ENCODE measurements around a stretch of chr2.

GRCh38 chr2:39065087-39066204 lies 55.4 kb downstream of the SOS1 start:
- PRO-cap, 10 experiments, result no peak in any of the 10 experiments

GRCh38 chr2:39121286-39121557 lies 371 bp upstream of the SOS1 start:
- PRO-cap, 10 experiments, result peak in 5 of 10 experiments; most common plus-strand start chr2:39121405 (in 3); most common minus-strand start chr2:39121338 (in 3)

DNA sequence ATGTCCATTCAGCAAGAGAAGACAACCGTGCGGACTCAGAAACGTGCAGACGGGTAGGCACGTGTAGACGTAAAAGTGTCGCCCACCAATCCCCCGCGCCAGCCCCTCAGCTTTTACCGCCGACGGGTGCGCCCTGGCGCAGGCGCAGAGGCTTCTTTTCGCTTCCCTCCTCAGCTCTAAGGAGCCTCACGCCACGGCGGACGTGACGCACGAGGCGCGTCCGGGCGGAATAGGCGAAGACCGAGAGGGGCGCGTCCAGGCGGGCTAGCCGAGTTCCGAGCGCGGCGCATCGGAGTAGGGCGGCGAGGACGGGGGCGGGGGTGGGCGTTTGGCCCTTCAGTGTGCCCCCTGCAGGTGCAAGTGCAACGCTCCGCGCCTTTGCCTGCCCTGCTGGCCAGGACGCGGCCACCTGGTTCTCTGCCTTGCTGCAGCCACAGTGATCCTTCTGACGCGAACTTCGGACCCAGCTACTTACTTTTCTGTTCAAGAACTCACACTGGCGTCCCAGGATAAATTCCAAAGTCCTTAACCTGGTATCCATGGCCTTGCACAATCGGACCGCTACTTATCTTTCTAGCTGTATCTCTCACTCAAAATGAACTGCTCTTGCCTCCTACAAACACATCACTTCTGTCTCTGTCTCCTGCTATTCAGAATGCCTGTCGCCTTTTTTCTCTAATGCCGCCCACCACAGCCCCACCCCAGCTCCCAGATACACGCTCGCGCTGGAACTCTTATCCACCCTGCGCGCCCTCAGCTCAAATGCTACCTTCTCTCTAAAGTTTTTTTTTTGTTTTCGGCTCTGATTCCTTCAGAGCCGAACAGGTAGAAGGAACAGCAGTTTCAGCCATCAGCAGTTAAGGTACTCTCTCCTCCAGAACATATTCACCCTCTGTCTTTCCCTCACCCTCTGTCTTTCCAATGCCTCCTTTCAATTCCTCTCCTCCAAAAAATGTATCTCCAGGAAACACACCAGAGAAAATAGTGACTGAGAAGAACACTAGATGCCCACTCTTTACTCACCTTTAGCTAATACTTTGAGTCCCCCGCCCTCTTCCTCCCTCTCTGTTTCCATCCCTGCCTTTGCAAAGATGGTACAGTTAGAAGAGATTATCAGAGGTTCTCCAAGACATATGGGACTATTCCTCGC lies 3.7 kb upstream of the SOS1 start:
- PRO-cap, 10 experiments, result peak in 10 of 10 experiments; most common plus-strand start position 271 of the sequence (in 9); most common minus-strand start position 178 of the sequence (in 7)

DNA sequence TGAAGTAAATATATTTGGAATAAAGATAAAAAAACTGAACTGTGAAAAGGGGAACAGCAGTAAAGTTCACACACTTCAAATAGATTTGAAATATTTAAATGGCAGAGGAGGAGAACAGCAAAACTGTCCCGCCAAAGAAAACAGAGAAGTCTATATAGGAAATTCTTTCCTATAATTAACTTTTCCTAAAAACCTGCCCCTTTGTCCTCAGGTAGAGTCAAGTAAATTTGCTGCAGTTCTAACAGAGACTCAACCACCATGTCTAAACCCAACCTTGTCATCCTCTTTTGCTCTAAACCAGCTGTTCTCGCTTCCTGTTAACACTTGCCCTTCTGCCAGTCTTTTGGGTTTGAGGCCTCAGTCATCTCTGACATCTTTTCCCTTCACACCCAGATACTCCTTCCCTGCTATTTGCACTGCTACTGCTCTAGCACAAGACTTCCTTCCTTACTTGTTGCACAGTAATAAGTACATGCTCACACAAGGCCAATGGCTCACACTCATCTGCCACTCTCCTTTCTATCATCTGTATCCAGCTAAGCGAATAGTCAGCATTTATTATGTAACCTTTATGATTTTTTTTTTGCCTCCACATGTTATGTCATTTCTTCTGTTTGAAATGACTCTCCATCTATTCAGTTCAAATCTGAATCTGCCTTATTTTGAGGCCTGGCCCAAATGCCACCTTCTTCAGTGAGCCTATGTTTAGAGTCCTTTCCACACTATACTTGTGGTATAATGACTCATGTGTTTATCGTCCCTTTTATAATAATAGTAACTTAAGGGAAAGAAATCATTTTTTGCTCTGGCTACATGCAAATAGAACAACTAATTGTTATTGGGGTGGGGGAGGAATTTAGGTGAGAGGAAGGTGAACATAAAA lies 145.3 kb upstream of the SOS1 start:
- PRO-cap, 10 experiments, result no peak in any of the 10 experiments

DNA sequence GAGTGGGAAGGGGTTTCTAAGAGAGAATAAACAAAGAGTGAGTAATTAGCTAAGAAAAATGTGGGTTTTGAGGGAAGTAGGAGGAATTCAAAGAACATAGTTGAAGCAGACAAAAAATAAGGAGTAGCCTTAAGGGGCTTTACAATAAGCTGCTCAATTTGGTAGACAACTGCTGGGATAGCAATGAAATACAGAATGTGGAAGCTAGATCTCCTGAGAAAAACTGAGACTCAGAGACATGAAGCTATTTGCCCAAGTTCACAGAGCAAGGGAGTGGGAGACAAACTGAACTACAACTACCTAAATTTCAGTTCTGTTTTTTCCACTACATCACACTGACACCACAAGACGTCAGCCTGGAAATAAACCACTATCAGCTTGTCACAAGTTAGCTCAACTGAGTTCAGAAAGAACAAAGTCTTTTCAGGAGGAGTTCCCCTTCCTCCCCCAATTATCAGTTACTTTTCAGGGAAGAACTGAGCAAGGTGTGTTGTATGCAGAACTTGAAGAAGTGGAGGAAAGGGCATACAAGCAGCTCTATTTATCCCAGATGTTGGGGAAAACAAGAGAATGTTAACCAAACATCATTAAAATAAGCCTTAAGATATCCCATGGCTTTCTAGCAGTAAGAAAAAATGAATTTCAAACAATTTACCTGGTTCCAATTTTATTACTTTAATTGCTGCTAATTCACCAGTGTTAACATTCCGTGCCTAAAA lies 59.5 kb downstream of the MAP4K3 start:
- PRO-cap, 10 experiments, result peak in 1 of 10 experiments; most common plus-strand start position 406 of the sequence (in 1); most common minus-strand start position 224 of the sequence (in 1)

- PRO-cap, 10 experiments, result no peak in any of the 10 experiments
These were observed 56.9 kb upstream of the TMEM178A start for GRCh38 chr2:39608708-39609333.

GRCh38 chr2:39679731-39680140 lies 14.0 kb downstream of the TMEM178A start:
- PRO-cap, 10 experiments, result peak in 1 of 10 experiments; most common plus-strand start chr2:39679979 (in 1); most common minus-strand start chr2:39679886 (in 1)

- PRO-cap, 10 experiments, result no peak in any of the 10 experiments
These were observed 220.3 kb downstream of the SLC8A1 start for GRCh38 chr2:40231547-40232032.

- PRO-cap, 10 experiments, result no peak in any of the 10 experiments
These were observed 50.0 kb downstream of the SLC8A1 start for GRCh38 chr2:40401755-40402362.

DNA sequence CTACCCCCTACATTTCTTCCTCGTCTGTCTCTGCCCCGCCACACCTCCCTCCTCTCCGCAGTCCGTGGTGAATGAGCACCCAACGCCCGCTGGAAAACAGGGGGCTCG lies 719 bp downstream of the SLC8A1 start:
- PRO-cap, 10 experiments, result peak in 2 of 10 experiments; most common plus-strand start position 60 of the sequence (in 2)

- PRO-cap, 10 experiments, result no peak in any of the 10 experiments
These were observed 437.3 kb upstream of the PKDCC start for GRCh38 chr2:41610446-41610998.

- PRO-cap, 10 experiments, result no peak in any of the 10 experiments
These were observed 326.9 kb upstream of the PKDCC start for GRCh38 chr2:41720695-41721471.

- PRO-cap, 10 experiments, result no peak in any of the 10 experiments
These were observed 107.2 kb upstream of the PKDCC start for GRCh38 chr2:41940421-41941163.

DNA sequence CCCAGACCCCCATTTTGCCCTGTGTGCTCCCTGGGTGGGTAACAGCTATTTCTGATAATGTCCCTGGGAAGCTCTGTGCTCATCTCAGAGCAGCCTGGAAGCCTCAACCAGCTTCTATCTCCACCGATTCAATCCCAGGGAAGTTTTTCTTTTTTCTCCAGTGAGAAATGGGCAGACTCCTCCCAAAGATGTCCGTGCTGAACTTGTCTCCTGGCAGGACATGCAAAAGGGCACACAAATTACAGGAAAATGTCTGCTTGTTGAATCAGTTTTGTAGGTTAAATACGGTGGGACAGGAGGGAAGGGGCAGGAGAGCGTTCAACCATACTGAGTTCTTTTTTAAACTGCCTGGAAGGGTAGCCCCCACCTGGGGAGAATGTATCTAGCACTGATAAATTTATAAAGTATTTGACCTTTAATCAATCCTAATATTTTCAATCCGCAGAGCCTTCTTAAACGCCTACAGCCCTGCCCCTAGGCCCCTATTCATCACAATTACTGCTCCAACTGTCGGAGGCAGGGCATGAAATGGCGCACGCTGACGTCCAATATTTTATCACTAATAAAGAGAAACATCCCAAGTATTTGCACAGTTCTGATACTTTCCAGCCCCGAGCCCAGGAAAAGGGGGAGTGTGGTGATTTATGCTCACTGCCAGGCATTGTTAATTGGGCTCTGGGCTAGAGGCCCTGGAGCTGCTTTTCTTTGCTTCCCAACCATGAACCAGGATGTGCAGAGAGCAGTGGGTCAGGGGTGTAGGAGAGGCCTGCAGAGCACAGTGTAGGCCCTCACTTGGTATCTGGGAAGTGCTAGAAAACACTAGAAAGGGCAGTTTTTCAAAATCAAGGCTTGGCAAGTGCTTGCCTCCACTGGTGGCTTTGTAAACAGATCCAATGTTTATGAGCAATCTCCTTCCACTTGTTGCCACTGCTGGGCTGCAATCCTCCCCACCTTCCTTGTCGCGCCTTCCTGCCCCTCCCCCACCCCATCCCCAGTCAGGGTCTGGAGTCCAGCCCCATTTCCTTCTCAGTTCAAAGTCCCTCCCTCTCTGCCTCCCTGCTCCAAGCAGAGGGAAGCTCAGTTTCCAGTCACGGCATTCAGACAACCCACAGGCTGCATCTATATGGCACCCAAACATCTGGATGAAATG lies 84.2 kb upstream of the PKDCC start:
- PRO-cap, 10 experiments, result peak in 3 of 10 experiments; most common plus-strand start position 1,080 of the sequence (in 3); most common minus-strand start position 497 of the sequence (in 1)

DNA sequence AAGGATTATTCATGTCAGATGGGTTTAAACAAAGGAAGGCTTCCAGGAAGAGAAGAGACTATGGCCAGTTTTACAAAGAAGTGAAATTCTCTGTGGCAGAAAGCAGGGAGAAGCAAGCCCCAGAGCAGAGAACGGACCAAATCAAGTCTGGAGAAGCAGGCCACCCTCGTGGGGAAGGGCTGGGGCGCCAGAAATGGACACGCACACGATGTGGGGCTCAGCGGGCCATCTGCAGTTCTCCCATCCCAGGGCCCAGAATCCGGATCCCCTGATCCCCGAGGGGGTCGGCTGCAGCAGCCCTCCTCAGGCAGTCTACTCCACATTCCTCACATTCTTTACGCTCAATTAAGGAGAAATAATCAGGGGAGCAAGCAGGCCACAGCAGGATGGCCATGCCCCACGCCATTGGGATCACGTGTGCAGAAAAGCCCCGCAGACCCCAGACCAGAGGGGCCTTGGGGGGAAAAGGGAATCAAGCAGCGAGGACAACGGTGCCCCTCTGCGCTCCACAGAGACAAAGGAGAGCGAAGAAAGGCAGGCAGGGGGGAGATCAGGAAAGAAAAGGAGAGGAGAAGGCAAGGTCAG lies 17.7 kb upstream of the PKDCC start:
- PRO-cap, 10 experiments, result no peak in any of the 10 experiments

DNA sequence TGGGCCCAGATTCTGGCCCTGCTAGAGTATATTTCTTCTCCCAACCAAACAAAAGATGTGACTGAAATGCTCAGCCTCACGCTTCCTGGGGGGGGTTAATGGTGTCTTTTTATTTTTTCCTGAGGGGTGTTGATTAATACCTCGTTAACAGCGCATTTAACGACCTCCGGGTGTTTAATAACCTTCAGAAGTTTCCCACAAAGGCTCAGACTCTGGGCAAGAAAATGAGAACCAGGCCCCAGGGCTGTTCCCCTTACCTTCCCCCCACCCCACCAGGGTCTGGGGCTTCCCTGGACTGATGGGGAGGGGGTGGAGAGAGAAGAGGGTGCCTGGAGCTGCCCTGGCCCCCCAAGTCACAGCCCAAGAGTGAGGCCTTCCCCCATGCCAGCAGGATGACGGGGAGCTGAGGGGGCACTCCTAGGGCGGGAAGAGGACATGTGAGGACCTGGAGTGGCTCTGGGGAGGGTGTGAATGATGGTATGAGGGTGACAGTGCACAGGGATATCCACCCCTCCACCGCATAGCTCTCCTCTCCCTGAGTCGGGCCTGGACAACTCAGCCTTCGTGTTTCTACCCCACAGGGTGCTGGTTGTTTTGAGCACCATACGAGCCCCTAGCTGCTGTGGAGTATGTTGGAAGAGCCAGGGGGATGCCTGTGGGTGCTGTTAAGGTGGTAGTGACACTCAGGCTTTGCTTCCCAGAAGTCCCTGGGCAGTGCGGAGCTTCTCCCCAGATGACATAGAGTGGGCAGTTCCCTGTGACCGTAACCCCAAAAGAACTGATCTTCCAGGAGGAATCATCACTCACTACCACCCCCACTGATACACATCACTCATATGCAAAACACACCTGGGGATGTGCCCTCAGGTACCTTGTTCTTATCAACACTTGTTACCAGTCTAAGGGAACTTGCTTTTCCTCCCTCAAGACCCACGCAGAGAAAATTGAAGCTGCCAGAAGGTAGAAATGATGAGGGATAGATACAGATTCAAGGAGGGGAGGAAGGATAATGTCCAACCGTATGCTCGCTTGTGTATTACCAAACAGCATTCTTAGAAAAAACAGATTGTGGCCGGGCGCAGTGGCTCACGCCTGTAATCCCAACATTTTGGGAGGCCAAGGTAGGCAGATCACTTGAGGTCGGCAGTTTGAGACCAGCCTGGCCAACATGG lies 4.0 kb downstream of the PKDCC start:
- PRO-cap, 10 experiments, result no peak in any of the 10 experiments

GRCh38 chr2:42106002-42106389 lies 58.2 kb downstream of the PKDCC start:
- PRO-cap, 10 experiments, result peak in 2 of 10 experiments; most common plus-strand start chr2:42106206 (in 2); most common minus-strand start chr2:42106142 (in 1)

DNA sequence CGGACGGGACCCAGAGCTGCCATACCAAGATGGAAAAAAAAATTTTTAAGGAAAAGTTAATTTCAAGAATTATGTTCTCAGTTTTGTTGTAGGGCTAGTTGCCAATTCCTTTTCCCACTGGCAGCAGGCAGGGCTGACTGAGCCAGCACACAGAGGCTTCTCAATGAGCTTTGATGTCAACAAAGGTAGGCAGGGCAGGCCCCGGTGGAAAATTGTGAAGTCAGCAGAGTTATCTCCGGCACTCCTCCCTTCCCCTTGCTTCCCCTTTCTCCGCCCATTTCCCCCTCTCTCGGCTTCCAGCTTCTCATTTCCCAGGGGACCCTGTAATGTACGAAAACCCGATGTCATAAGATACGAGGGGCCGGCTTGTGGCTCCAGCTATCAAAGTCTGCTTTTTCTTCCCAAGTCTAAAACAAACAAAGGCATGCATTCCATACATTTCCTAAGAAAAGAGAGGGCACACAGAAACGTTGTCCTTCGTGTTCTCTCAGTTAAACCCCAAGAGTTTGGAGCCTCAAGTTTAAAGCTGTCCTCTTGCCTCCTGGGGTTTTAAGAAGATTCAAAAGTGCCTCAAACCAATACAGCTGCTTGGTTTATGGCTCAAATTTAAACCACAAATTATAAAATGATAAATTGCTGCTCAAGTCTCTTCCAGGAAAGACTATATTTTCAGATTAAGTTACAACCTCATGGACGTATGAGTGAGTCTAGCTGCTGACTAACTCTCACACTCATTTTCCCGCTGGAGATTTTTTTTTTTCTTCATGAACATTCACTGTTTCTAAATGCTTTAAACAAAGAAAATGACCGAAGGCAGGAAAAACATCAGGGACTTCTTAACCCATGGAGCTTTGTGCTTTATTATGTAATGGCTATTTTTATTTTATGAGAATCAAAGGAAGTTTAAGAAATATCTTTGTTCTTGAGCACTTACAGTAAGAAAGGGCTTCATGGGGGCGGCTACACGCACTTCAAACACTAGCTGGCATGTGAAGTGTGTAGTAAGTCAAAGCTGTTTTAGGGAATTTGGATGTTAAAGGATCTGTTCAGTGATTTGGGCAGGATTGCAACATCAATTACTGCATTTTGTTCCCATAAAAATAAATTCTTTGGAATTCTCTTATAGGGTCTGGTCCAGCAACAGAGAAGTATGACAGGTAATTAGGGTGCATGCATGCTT lies 27.2 kb upstream of the EML4 start:
- PRO-cap, 10 experiments, result peak in 1 of 10 experiments; most common plus-strand start position 226 of the sequence (in 1); most common minus-strand start position 162 of the sequence (in 1)

GRCh38 chr2:42169959-42170596 lies 925 bp downstream of the EML4 start:
- PRO-cap, 10 experiments, result no peak in any of the 10 experiments

DNA sequence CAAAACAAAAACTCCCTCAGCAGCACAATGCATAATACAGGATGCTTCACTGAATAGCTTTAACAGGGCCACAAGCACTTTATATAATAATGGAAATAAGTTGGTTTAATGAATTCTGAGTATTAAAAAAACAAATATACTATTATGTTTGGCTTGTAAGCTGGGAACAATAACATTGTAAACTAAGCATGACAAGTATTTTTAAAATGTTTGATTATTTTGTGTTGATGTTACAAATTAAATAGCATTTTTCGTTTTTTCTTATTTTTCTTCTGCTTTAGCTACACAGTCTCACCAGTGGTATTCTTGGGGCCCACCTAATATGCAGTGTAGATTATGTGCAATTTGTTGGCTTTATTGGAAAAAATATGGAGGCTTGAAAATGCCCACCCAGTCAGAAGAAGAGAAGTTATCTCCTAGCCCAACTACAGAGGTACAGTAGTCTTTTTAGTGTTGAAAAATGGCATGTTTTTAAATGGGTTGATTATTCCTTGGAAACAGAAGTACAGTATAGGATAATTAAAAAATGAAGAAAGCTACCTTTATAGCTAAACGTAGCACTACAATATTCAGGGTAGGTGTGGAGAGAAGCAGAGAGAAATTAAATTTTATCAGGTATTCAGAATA lies 56.2 kb downstream of the OXER1 start:
- PRO-cap, 10 experiments, result no peak in any of the 10 experiments

Measured in Metastatic Breast Carcinoma in the Brain (tissue), 10 donors.